AG04449 (cell line): ENCODE results near the genes CCDC171 and CNTLN.

- RRBS: no CpG with 5 or more reads among the region's 7 CpGs
These were observed 15.4 kb downstream of the NFIB start for GRCh38 chr9:14298511-14298982.

- RRBS: 5% methylated on average over 28 of the region's 64 CpGs
These were observed 1.1 kb downstream of the NFIB start for GRCh38 chr9:14312584-14313419.

DNA sequence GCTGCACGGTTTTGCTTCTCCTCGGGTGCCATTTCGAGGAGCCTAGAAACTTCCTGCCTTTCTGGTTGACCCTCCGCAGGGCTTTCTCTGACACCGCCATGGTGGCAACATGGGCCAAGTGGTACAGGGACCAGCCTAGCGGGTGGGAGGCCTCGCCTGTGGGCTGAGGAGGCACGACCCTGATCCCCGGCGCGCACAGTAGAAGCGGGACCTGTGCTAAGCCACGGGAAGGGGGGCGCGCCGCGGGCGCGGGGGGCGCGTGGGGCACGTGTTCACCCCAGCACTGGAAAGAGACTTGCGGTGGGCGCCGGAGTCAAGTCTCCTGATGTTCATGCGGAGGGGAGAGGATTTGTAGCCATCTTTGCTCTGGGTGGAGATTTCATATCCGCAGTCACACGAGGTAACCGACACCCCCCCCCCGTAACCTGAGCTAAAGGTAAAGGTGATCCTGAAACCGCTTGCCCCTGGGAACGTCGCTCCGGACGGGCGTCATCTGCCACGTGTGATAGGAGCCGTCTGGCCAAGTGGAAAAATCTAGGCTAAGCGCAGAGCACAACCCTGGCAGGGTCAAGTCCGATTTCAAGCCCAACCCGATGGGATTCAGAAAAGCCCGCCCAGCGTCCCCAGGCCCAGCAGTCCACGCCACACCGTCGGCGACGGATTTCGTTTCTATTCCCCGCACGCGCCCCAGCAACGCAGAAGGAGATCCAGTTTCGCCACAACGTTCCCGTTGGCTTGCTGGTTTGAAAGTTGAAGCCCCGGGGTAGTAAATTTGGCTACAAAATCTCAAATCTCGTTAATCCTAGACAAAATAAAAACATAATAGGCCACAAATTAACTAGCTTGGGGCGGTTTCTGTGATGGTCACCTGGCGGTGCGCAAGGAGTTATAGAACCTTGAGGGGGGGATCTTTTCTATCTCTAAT is 32.2 kb upstream of the NFIB start:
- RRBS: no CpG with 5 or more reads among the region's 61 CpGs

- RRBS: no CpG with 5 or more reads among the region's 14 CpGs
These were observed 36.8 kb upstream of the NFIB start for GRCh38 chr9:14350650-14351193.

GRCh38 chr9:14351194-14351733 is 37.3 kb upstream of the NFIB start:
- RRBS: no CpG with 5 or more reads among the region's 5 CpGs

GRCh38 chr9:14992084-14992963 is 82.1 kb upstream of the FREM1 start:
- RRBS: no CpG with 5 or more reads among the region's 14 CpGs

- RRBS: no CpG with 5 or more reads among the region's 2 CpGs
These were observed 159.6 kb downstream of the TTC39B start for GRCh38 chr9:15147474-15147843.

- RRBS: no CpG with 5 or more reads among the region's 14 CpGs
These were observed 13.3 kb downstream of the TTC39B start for GRCh38 chr9:15293540-15294347.

DNA sequence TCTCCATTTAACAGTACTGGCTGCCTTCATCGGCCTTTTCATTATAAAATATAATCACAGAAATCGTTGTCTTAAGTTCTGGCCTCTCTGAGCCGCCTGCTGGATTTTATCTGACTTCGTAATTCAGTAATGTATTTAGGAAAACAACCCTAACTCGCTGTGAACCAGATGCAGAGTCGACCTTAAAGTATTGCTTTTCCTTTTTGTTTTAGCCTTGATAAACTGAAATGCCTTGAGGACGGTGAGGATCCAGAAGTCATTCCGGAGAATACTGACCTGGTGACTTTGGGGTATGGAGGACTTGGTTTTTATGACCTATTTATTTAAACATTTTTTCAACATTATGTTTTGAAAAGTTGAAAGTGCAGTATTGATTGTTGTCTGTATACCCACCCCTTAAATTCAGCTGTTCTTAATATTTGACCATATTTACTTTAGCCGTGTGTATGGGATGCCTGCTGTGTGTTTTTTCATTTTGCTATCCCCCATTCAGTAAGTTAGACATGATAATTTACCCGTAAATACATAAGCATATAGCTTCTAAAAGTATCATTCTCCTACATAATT is 1.1 kb downstream of the SNAPC3 start:
- RRBS: no CpG with 5 or more reads among the region's 10 CpGs

DNA sequence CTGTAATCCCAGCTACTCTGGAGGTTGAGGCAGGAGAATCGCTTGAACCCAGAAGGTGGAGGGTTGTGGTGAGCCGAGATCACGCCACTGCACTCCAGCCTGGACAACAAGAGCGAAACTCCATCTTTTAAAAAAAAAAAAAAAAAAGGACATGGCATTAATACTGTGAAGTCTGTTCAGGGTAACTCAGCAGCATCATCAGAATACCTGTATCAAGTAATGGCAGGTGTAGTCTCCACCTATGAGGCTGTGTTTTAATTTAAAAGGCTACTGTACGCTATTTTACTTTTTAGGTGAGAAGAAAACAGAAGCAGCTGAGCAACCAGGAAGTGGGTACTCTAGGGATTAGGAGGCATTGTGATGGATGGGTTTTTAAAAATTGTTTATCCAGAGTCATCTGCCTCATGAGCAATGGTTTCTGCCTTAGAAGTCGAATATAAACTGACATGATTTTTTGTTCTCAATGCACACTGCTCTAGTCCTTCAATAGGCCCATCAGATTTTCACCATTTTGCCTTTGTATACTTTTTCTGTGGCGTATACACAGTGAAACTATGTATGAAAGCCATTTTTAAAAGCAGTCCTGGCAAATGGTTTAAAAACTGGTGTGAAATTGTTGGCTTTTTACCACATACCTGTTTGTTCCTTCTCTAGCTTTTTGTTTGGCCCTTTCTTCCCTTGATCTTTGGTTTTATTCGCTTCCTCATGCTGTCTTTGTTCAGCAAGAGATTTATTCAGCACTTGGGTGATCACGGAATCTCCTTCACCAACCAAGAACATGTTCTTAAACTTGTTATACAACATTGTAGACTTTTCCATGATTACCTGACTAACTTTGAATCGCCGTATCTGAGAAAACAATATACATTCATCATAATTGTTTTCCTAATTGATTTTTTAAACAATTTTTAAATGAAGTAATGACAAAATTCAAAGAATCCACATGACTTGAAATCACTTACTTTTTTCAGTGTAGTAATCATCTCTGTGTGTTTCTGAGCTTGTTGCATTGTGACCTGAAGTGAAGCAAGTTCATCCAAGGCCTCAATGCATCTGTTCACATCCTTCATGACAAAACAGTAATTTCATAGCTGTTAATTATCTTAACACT is 42.4 kb downstream of the PSIP1 start:
- RRBS: no CpG with 5 or more reads among the region's 11 CpGs

- RRBS: no CpG with 5 or more reads among the region's 2 CpGs
These were observed 38.3 kb downstream of the PSIP1 start for GRCh38 chr9:15472483-15472870.

DNA sequence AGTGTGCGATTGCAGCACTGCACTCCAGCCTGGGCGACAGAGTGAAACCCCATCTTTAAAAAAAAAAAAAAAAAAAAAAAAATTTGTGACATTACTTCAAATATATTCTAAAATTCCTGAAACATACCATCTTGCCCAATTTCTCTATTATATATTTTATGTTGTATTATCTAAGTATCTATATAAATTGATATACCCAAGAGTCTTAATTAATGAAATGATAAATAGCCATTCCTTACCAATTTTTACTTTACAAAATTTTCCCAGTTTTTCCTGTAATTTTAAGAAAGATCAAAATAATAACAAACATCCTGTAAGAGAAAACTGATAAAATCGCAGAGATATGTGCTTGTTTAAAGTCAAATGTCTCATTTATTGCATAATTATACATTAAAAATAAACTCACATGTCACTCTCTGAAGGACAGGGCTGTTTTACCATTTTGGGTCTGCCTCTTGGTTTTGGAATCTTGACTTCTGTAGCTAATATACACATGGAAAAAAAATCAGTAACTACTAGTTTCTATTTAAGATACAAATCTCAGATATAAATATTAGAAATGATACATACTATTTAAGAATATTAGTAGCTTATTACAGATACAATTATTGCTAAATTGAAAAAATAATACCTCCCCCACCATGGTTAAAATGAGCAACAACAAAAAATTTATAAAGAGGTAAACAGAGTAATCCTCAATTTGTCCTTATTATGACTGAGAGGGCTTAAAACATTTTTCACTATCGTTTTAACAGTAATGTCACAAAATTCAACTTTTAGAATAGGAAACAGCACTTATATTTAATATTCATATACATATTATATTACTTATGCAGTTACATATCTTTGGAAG is 32.5 kb downstream of the PSIP1 start:
- RRBS: no CpG with 5 or more reads among the region's 4 CpGs

DNA sequence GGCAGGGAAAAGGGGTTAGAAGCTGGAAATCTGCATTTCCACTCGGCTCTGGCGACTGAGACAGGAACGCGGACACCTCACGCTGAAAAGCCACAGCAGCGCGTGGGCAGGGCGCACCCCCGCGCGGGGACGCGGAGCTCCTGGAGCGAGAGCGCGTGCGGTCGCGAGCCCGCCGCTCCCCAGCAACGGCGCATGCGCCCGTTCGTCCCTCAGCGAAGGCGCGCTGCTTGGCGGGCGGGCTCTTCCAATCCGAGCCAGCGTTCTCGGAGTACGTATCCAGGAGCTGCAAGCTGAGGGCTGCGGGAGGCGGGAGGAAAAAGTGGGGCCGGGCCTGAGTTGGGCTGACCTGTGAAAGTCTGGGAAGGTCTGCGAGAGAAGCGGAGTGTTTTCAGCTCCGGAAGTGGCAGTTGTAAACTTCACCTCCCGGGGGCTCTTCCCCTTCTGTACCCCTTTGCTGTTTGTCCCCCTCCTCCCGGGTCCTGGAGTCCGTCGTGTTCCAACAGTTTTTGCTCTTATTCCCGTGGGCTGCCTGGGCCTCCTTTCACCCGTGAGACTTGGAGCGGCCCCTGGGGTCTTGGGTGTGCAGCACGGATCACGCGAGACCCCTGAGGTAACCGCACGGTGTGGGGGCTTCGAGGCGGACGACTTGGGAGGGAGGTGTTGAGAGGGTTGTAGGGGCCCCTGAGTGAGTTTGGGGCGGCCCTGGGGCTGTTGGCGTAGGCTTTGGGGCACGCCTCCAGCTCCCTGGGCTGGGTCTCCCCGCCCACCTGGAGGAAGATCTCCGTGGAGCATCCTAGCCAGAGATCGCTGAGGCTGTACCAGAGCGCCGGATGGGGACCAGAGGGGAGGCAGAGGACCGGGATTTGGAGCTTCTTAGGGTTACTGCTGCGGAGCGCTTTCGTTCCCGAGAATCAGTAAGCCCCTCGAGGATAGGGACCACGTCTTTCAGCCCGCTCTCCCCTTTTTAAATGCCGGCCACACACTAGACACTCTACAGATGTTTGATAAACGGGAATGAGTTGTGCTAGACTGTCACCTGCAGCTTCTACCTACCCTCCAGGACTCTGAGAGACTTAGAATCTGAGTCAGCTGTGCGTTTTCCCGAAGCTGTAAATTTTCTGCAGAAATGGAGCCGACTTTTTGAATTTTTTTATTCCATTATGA is at the start of gene CCDC171:
TSS of gene CCDC171 (plus strand) at position 351 of the 1,164 bp plus-strand sequence.
- RRBS: 5% methylated on average over 8 of the region's 77 CpGs

GRCh38 chr9:16040251-16041017 is 487.6 kb downstream of the CCDC171 start:
- RRBS: no CpG with 5 or more reads among the region's 8 CpGs

DNA sequence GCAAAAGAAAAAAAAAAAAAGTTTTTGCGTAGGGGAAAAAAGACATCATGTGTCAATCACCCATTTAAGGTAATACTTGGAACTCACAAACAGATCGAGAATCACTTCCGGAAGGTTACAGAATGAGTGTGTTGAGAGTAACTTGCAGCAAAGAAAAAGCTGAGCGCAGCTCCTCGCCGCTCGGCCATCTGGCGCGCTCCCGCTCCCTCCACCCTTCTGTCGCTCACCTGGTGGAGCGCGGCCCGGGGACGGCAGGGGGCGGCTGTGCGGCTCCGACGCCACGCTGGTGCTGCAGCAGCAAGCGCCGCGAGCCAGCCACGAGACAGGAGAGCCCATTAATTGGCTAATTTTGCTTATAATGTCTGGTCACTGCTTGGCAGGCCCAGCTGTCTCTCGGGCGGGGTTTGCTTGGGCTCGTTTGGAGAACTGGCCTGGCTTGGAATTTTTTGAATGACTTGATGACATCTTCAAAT is 601.7 kb downstream of the CCDC171 start:
- RRBS: no CpG with 5 or more reads among the region's 27 CpGs

GRCh38 chr9:16282453-16282836 is 588.0 kb downstream of the BNC2 start:
- RRBS: no CpG with 5 or more reads among the region's 3 CpGs

GRCh38 chr9:16335686-16336436 is 534.6 kb downstream of the BNC2 start:
- RRBS: no CpG with 5 or more reads among the region's 8 CpGs

DNA sequence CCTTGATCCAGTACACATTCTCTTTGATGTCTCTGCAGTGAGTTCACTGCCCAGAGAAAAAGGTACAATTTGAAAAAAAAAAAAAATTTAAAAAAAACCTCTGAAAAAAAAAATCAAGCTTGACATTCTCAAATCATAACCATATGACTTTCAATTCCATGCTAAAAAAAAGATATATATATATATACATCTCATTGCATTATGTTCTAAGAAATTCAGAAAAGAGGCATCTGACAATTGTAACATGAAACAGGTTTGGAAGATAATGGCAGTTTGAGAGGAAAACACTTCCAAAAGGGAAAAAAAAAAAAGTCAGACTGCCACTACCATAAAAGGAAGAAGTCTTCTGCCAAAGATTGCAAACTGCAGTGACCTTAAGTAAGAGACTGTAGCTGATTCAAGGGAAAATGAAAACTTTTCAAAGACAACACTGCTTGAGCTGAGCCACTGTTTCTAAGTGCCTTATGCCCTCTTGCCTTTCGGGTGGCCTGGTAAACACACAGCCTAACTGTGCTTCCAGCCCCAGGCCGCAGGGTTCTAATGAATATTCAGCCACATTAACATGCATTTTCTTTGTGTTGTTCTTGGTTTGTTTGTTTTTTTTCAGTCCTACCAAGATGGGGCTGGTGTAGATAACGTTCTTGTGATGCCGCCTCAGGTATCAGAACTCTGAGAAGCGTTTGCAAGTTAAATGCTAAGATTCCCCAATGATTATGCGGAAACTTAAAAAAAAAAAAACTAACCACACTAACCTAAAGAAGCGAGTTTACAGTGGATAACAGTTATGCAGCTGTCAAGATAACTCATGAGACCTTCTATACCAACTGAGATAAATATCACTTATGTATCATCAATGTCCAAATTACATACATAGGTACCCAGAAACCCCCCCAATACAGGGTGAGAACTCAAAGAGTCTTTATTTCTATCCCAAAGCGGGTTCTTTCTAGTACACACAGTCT is 354.5 kb downstream of the BNC2 start:
- RRBS: no CpG with 5 or more reads among the region's 8 CpGs

DNA sequence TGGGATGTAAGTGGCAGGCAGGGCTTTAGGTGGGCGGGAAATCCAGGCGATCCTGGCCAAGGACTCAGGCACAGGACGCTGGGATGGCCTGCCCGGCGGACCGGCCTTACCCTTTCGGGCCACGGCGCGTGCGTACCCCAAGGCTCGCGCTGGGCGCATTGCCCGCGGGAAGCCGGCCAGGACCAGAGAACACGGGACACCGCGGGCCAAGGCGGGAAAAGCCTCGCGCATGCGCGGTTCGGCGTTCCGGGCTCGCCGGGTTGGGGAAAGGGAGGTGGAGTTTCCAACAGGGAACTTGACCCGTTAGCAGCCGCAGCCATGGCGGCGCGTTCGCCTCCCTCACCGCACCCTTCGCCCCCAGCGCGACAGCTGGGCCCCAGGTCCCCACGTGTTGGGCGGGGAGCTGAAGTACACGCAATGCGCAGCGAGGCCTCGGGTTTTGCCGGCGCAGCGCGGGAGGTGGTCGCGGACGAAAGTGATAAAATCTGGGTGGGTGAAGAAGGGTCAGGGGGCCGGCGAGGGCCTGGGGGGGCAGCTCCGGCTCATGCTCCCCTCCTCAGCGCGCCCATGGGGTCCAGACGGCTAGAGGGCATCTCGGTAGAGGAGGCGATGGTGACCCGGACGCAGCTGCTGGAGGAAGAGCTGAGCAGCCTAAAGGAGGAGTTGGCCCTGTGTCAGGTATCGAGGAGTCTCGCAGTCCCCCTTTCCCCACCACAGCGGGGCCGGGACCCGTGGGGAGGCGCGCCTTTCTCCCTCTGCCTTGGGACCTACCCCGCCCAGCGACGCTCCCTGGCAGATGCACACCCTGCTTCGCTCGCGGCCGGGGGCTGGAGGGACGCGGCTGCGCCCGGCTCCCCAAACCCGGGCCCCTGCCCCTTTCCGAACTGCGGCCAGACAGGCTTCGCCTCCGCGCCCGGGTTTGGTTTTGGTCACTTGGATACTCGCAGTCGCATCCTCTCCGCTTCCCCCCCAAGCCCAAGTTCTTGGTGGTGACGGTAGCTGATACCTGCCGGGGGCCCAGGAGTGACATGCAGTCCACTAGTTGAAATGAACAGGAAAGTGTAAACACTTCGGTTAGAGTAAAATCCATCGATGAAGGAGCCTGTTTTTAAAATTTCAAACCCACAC is at the start of gene CNTLN:
TSS of gene CNTLN (plus strand) at position 293 of the 1,128 bp plus-strand sequence.
- RRBS: 2% methylated on average over 56 of the region's 95 CpGs

DNA sequence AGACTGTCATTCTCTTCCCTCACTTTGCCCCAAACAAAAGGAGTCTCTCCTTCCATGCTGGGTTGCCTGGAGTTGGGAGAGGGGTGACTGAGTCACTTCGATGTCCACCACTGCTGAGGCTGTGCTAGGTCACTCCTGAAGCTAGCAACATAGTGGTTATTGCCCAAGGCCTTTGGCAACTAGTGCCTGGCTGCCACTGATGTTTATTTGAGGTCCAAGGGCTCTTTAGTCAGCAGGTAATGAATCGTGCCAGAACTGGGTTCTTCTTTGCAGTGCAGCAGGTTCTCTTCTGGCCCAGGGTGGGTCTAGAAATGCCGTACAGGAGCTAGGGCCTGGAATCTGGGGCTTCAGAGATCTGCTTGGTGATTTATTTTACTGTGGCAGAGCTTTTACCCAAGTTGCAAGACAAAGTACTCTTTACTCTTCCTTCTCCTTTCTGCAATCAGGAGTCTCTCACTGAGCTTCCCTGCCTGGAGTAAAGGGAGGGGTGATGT is 155.8 kb upstream of the SH3GL2 start:
- RRBS: no CpG with 5 or more reads among the region's 3 CpGs